ENCODE measurements around the genes RTL3, HDX, TSPAN6, NOX1, XKRX, RPL36A and GLA.

- PRO-cap, result no peak
- RAMPAGE, long total RNA, 3 experiments, result start-site peak on the minus strand in 1 of 3 experiments, at chrX:78659332-78659484 at its widest, 5 to 6 reads per replicate
Observed at GRCh38 chrX:78659260-78659705, at the start of gene RTL3. Gene RTL3, minus strand, starts transcription at chrX:78659328.

DNA sequence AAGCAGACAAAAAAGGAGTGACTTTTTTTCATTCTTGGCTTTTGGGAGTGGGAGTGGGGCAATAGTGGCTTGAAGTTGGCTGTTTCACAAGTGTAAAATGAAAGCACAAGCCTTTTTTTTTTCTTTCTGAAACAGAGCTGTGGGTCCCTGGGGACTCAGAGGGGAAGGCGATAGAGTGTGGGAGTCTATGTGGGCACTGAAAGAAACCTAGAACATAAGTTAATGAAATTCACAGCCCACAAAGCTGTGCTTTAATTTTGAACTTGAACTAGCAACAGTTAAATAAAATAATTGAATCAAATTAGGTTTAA, 107.7 kb downstream of the ITM2A start:
- PRO-cap, result no peak
- RAMPAGE, long total RNA, 3 experiments, result no peak in any of the 3 experiments

- PRO-cap, result no peak
- RAMPAGE, long total RNA, 3 experiments, result no peak in any of the 3 experiments
Observed at GRCh38 chrX:79337026-79337973, 29.8 kb downstream of the ITM2A start.

DNA sequence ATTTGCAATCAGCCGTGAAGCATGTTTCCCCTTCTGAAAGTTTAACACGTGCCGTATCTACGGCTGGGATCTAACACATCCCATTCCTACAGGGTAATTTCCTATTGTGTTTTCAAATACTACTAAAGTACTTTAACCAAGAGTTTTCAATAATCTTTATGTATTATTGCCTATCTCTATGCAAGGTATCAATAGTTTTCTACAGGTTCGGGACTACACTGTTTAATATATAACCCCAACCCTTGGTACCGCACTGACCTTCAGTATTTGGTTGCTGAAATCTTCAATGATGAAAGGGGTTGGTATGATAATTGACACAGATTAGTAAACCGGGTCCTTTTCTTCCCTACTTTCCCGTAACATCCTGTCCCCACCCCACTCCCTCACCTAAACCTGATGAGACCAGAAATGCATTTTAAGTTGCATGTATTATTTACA, 825 bp upstream of the BRWD3 start:
- PRO-cap, result no peak
- RAMPAGE, long total RNA, 3 experiments, result no peak in any of the 3 experiments

- PRO-cap, result no peak
- RAMPAGE, long total RNA, 3 experiments, result no peak in any of the 3 experiments
Observed at GRCh38 chrX:81238420-81238650, 36.4 kb downstream of the SH3BGRL start.

DNA sequence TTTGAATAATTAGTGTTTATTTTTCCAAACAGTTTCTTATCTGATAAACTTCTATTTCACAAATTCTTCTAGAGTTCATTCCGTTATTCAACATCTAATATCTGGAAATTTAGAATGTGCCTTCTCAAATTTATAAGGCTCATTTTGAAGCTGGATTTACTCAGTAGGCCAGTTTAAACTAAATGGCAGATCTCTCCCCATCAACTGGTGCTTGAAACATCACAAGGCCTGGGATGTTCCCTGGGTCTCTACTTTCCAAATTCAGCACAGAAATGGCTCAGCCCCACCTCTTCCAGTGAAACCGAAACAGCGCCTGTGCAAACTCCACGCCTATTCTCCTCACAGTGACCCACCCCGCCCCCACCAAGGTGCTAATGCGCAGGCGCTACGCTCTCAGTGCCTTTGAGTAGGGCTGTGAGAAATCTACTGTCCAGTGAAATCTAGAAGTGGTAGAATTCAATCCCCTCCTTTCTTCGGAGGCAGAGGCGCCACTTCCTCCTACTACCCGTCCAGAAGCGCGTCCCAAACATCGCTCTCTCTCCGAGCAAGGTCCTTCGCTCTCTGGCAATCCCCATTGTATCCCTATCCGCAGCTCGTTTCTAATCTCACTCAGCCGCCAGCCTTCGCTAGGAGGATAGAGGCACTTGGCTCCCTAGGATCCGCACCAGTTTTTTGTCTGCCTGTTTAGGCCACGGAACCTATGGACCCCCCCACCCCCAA, 557 bp downstream of the HDX start:
- PRO-cap, result unidirectional peak, plus-strand start at position 396 of the sequence
- RAMPAGE, long total RNA, 3 experiments, result no peak in any of the 3 experiments

- PRO-cap, result bidirectional peak, plus-strand start at chrX:84502568, minus-strand start at chrX:84502453
- RAMPAGE, long total RNA, 3 experiments, result start-site peak on the minus strand in 2 of 3 experiments, at chrX:84502450-84502496 at its widest, 15 to 19 reads per replicate
Observed at GRCh38 chrX:84502367-84502688, at the start of gene HDX. Gene HDX, minus strand, starts transcription at chrX:84502453.

DNA sequence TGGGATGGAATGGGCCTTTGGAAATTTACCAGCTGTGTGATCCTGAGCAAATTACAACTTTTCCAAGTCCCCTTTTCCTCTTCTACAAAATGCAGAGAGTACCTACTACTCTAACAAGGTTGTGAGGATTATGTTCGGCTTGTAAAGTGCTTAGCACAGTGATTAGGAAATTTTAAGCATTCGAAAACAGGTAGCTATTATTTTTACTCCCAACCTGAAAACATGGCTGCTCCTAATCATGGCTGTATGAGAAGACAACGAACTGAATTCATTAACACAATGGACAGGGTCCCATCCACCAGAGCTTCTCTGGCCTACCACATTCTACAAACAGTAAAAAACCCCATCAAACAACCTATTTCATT, 1.1 kb downstream of the CHM start:
- PRO-cap, result no peak
- RAMPAGE, long total RNA, 3 experiments, result no peak in any of the 3 experiments

DNA sequence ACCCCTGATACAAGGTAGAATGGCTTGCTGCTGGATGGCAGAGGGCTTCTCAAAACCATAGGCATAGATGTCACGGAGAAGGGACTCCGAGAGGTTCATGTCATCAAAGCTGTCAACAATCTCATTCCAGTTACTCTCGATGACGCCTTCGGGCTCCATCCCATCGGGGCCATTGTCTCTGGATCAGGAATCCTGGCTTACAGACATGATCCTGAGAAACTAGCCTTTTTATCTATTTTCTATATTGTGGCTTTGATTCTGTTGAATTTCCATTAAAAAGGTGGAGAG, 335.0 kb downstream of the PCDH11X start:
- PRO-cap, result no peak
- RAMPAGE, long total RNA, 3 experiments, result no peak in any of the 3 experiments

DNA sequence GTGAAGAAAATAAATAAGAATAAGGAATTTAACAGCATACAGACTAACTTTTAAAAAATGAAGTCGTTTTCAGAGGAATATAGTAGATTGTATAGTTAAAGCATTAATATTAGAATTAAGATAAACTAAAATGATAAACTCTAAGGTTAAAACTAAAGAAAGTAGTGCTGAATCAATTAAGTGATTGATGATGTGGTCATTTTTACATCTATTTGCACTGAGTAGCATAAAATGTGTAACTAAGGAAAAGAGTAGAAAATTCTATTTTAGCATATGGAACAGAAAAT, 531.0 kb downstream of the FAM133A start:
- PRO-cap, result no peak
- RAMPAGE, long total RNA, 3 experiments, result no peak in any of the 3 experiments

- PRO-cap, result no peak
- RAMPAGE, long total RNA, 3 experiments, result no peak in any of the 3 experiments
Observed at GRCh38 chrX:95520583-95520858, 1164.1 kb upstream of the DIAPH2 start.

GRCh38 chrX:97181888-97182190, 298.1 kb downstream of the RPA4 start:
- PRO-cap, result no peak
- RAMPAGE, long total RNA, 3 experiments, result no peak in any of the 3 experiments

- PRO-cap, result bidirectional peak, plus-strand start at chrX:100637041, minus-strand start at chrX:100636829
- RAMPAGE, long total RNA, 3 experiments, result start-site peak on the minus strand in 3 of 3 experiments, at chrX:100636703-100636842 at its widest, 21 to 27 reads per replicate
Observed at GRCh38 chrX:100635829-100637329, at the start of gene TSPAN6. Gene TSPAN6, minus strand, starts transcription at chrX:100636806.

GRCh38 chrX:100743128-100743698, 11.3 kb upstream of the SYTL4 start:
- PRO-cap, result no peak
- RAMPAGE, long total RNA, 3 experiments, result no peak in any of the 3 experiments

- PRO-cap, result no peak
- RAMPAGE, long total RNA, 3 experiments, result no peak in any of the 3 experiments
Observed at GRCh38 chrX:100746324-100746795, 14.4 kb upstream of the SYTL4 start.

GRCh38 chrX:100874222-100874419, at the start of gene NOX1:
Gene NOX1, minus strand, starts transcription at chrX:100874359.
- PRO-cap, result no peak
- RAMPAGE, long total RNA, 3 experiments, result no peak in any of the 3 experiments

DNA sequence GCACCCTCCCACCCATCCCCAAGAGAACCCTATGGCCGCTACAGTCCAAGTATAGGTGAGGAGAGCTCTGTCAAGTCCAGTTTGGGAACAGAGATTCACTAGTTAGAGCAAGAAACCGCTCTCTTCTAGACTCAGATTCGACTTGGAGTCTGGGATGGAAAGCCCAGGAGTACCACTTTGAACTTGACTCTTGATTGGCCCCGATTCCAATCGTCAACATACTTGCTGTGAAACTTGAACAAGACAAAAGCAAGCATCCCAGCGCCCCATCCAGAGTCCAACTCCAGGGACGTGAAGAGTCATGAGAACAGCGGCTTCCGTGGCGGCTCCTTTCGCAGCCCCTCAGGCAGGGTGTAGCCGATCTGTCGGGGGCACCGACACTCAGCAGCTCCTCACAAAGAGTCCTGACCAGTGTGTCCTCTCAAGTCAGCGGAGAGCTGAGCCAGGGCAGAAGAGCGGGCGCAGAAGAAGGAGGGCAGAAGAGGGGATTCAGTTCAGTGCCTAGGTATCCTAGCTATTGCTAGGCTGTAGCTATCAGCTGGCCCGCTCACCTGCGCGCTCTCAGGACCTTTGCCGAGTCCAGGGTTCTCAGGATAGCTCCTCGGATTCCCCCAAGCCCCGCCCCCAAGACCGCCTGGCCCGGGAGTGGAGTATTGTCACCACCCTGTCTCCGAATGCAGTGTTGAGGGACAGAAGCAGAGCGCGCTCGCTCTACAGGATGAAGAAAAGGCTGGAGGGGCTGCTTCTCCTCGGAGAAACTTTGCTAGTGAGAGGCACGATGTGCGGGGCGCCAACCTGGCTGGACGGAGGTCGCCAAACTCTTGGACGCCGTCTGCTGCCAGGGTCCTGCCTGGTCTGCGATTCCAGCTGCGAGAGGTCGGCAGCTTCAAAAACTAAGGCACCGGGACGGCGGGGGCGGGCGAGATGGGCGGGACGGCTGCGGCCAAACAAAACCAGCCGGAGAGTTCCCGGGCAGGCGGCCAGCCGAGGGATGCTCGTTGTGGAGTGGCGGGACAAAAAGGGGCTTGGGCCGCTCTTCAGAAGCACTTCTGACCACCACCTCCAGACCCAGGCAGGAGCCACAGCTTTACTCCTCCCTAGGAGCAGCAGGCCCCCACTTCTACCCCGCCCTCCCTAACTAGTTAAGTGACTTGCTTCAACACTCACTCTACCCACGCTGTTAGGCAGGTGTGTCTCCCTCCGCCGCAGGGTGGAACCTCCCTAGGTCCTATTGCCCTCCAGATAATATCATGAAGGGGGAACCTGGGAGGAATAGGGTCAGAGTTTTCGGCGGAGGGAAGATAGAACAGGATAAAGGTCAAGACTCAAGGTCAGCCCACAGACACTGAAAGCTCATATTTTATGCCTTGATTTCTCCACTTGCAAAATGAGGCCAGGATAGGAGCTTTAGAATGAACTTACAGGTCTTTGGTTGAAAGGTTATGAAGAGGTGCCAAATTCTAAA, at the start of gene XKRX:
Gene XKRX (minus strand): TSS at position 573 of the 1,465 bp plus-strand sequence.
- PRO-cap, result unidirectional peak, plus-strand start at position 679 of the sequence
- RAMPAGE, long total RNA, 3 experiments, result no peak in any of the 3 experiments

GRCh38 chrX:101029127-101029690, 22.7 kb downstream of the TRMT2B start:
- PRO-cap, result no peak
- RAMPAGE, long total RNA, 3 experiments, result no peak in any of the 3 experiments

DNA sequence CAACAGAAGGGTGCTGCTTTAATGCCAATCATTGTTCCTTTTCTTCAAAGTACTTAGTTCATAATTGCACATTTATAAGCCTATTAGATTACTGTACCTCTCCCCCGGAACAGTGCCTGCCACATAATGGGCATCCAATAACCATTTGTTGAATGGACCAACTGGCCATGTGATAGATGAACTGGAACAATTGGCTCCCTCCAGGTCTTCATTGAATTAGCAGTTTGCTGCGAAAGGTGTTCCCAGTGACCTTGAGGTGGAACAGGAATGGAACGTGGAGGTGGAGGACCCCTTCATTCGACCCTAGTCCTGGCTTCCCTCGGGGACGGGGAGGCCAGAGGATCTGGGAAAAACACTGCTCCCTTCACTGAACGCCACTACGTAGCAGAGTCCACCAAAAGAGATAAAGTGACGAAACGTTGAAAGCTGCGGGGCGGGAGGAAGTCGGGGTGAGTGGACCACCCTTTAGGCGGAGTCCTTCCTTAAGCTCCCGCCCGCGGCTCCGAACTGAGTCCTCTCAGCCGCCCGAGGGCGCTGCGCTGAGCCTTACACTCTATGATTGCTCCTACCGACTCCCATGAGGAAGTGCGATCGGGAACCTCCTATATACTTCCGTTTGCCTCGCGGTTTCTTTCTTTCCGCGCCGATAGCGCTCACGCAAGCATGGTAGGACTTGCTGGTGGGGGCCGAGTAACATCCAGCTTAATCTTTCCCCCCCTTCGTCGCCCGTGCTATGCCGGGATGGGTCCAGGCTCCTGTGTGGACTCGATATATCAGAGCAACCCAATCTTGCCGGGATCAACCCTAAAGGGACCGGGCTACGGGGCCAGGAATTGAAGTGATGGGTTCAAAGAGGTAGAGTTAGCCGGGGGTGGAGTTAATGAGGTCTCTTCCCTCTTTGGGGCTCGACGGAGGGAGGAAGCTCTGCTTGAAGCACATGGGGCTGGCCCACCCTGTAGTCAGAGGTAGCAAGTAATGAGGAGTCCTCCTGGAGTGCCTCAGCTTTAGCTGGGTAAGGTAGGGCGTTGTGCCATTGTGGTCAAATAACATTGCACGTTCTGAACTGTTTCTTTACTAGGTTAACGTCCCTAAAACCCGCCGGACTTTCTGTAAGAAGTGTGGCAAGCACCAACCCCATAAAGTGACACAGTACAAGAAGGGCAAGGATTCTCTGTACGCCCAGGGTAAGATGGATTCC, at the start of gene RPL36A:
Gene RPL36A (plus strand): TSS at position 631 of the 1,198 bp plus-strand sequence.
- PRO-cap, result bidirectional peak, plus-strand start at position 635 of the sequence, minus-strand start at position 519 of the sequence
- RAMPAGE, long total RNA, 3 experiments, result start-site peak on the plus strand in 3 of 3 experiments, centred at positions 632 to 634 of the sequence, 1,059 to 2,147 reads per replicate

DNA sequence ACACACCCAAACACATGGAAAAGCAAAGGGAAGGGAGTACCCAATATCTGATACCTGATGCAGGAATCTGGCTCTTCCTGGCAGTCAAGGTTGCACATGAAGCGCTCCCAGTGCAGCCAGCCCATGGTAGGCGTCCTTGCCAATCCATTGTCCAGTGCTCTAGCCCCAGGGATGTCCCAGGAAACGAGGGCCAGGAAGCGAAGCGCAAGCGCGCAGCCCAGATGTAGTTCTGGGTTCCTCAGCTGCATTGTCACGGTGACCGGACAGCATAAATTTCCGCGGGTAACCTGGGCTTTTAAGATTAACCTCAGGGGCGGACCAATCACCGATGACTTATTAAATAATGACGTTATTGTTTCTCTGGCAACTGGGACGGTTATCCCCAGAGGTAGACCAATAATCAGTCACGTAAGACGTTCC, at the start of gene GLA:
Gene GLA (minus strand): TSS at position 270 of the 420 bp plus-strand sequence.
- PRO-cap, result bidirectional peak, plus-strand start outside the sequence, minus-strand start at position 270 of the sequence
- RAMPAGE, long total RNA, 3 experiments, result start-site peak on the minus strand in 2 of 3 experiments, centred at positions 225 to 257 of the sequence, 16 to 67 reads per replicate